Duodenum (tissue), 1 donor: ENCODE measurements around a stretch of chr17.

- PRO-cap: unidirectional peak, minus-strand start at chr17:80035423
Observed at GRCh38 chr17:80034753-80035744, 623 bp downstream of the TBC1D16 start.

DNA sequence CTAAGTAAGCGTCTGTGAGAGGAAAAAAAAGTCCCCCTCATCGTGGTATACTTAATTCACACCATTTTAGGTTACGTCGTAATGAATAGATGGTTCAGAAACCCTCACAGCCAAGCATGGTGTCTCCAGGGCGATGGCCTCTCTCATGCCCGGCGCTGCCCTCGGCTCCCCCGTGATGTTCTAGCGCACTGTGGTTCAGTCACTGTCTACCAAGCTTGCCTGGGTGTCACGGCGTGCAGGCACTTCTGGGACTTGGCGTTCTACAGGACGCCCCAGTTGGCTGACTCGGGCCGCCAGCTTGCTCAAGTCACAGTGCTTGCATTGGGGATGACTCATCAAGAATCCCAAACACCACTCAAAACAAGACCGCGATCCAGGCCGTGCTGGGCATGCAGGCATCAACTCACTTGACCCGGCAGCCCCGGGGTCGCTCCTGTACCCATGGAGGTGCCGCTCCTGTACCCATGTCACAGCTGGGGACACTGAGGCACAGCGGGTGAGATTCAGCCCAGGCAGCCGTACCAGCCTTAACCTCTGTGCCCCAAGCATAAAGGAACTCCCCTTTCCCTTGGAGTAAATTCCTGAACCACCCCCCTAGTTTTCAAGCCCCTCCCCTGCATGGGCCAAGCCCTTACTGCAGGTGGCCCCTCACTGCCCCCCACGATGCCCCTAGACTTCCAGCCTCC lies 27.8 kb downstream of the CCDC40 start:
- PRO-cap: no peak

DNA sequence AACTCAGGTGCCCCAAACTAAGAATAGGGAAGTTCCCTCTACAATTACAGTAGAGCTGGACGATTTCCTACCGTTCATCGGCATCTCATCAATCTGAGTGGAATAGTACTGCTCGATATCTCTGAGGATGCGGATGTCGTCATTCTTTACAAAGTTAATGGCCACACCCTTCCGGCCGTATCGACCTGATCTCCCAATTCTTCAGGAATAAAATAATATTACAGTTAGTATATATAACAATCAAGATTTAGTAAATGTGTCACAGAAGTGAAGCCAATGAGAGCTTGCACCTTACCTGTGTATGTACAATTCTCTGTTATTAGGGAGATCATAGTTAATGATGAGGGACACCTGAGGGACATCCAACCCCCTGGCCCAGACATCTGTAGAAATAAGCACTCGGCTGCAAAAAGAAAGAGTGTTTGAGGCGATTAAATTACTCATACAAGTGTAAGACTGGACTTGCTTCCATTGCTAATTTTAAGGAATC lies 10.9 kb downstream of the EIF4A3 start:
- PRO-cap: no peak

- PRO-cap: no peak
Observed at GRCh38 chr17:80147715-80147934, 697 bp upstream of the EIF4A3 start.

- PRO-cap: no peak
Observed at GRCh38 chr17:80187474-80188165, 17.8 kb downstream of the CARD14 start.

GRCh38 chr17:80210324-80211648 lies 9.3 kb downstream of the SGSH start:
- PRO-cap: no peak

- PRO-cap: no peak
Observed at GRCh38 chr17:80220592-80221240, 489 bp downstream of the SLC26A11 start.

DNA sequence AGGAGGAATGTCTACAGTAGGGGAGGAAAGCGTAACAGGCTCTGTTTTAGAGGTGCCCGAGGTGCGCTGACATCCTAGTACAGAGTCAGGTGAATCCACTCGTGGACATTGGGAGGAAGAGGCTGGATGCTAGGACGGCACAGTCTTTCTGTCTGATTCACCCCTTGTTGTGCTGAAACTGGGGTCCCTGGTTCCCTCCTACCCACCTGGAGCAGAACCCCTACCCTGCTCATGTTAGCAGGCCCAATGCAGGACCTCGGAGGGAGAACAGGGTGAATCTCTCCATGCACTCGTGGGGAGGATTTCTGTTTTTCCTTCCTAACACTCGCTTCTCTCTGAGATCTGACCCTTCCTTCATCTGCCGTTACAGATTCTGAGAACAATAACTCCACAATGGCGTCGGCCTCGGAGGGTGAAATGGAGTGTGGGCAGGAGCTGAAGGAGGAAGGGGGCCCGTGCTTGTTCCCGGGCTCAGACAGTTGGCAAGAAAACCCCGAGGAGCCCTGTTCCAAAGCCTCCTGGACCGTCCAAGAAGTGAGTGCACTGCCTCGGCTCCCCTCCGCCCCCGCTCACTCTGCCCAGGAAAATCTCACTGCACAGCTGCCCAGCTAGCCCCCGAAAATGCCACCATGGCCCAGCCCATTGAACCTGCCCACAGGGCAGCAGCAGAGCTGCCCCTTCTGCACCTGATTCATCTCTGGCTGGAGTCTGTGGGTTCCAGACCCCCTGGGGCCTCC lies 12.4 kb downstream of the RNF213 start:
- PRO-cap: no peak

DNA sequence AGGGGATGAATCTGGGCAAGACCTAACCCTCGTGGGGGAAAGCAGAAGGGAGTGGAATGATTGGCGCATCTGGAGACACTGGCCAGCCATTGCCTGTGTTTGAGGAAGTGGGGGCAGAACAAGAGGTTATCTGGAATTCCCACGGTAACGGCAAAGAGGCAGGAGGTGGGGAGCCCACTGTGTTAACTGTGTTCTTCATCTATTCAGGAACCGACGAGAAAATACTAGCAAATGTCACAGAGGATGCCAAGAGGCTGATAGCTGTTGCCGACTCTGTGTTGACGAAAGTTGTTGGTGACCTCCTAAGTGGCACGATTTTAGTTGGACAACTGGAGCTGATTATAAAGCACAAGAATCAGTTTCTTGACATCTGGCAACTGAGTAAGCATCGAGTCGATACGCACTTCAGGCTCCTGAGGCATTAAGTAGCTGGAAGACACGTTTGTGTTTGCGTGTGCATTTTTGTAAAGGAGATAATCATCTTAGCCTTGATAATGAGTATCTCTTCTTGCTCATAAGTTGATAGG lies 67.0 kb downstream of the RNF213 start:
- PRO-cap: no peak

DNA sequence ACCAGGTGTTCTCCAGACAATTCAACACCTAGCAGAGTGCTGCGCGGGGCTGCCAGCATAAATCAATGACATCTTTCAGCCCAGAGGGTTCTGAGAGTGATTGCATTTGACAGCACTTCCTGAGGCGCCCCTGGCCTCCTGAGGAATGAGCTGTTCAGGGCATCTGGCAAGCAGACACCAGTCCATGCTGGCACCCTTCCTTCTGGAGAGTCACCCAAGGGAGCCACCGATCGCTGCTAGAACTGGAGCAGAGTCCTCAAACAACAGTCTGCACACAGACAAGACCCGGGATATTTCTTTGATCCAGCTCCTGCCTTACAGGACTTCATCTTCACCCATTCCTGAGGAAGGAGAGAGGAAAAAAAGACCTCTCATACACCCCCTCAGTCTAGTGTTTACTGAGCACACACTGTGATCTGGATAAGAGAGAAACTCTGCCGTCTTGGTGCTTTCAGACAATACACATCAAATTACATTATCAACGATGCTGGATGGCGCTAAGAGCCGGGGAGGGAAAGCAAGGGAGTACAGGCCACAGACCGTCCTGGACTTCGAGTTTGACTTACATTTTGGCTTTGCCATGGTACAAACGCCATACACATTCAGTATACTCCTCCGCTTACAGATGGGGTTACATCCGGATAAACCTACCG lies 23.1 kb downstream of the NPTX1 start:
- PRO-cap: no peak

DNA sequence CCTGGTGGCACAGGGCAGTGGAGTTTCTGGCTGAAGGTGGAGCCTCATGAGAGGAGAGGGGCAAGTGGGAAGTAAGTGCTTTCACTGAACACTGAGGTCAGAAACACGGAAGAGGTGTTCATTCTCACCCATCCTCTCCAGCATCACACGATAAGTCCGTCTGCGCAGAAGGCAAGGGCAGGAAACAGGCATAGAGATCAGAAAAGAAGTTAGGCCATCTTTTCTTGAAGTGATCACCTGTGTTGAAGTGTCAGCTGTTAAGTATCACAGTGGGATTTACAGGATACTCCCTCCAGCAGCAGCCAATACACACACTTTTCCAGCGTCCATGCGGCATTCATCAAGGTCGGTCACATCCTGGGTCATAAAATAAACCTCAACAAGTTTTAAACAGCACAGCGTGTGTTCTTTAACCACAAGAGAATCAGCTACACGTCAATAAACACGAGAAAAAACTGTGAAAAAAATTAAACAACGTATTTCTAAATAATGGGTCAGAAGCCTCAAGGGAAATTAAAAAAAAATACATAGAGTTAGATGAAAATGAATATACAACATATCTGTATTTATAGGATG lies 194.7 kb downstream of the RPTOR start:
- PRO-cap: no peak

DNA sequence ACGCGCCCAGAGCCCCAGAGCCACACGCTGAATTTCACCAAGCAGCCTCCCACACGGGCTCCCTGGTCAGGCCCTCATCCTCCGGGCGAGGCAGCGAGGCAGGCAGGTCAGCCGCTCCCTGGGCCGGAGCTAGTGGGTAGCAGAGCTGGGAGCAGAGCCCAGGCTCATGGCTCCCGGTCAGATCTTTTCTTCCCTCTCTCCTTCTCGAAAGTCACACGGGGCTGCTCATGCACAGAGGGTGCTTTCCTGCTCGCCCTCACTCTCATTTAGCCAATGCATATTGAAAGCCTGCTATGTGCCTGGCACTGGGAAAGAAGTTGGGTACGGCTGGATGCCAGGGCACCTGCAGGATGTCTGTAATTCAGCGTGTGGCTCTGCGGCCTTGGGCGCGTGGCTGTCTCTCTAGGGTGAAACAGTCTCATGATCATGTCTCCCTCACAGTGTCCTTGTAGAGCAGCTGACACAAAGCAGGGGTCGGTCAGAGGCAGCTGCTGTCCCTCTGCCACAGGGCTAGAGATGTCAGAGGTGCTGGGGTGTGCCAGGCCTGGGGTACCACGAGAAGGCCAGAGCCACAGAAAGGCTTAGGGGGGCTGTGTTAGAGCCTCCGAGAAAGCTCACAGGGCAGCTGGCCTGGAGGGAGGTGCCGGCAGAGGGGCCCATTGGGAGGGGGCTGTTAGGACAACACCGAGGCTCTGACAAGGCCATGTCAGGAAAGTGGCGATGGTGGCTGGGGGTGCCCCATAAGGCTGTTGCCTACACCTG lies 155.4 kb upstream of the CHMP6 start:
- PRO-cap: no peak

- PRO-cap: no peak
Observed at GRCh38 chr17:80929354-80929925, 62.2 kb upstream of the CHMP6 start.

DNA sequence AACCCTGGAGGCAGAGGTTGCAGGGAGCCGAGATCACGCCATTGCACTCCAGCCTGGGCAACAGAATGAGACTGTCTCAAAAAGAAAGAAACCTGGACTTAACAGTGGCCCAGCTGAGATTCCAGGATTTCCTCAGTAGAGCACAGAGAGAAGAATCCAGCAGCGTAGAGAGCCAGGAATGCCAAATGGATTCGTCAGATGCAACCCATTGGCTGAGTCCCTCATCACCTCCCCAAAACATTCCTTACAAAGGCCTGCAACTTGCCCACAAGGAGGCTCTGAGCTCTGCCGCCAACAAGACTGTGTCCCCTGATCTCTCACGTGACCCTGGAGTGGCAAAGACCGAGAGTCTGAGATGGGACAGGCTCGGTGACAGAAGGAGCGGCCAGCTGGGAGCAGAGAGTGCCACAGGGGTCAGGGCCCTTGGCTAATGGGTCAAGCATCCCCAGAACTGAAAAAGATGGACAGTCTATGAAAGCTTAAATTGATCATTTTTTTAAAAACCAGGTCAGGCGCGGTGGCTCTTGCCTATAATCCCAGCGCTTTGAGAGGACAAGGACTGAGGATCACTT lies 6.9 kb upstream of the CHMP6 start:
- PRO-cap: no peak

DNA sequence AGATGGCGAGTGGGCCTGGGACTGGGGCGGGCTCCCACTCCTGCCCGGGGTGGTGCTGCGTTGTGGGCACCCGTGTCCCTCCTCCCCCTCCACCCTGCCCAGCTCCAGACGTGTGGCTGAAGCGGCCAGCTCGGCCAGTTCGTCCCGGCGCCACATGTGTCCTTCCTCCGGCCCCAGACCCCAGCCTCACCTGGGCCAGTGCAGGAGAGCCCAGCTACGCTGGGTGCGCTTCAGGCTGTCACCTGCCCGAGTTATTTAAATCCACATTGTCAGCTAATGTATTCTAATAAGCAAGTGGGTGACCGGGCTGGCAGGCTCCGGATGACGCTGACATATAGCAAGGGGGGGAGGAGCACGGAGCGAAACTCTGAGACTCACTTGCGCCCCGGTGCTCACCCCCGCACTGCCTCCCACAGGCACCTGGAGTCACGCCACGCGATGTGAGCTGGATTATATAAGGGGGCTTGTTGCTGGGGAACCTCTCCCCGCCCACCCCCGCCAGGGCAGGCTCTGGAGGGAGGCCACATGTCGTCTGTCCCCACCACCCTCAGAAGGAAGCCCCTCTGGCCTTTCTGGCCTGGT lies 7.2 kb upstream of the BAIAP2 start:
- PRO-cap: no peak

GRCh38 chr17:81044550-81045431 lies 9.8 kb downstream of the BAIAP2 start:
- PRO-cap: no peak

DNA sequence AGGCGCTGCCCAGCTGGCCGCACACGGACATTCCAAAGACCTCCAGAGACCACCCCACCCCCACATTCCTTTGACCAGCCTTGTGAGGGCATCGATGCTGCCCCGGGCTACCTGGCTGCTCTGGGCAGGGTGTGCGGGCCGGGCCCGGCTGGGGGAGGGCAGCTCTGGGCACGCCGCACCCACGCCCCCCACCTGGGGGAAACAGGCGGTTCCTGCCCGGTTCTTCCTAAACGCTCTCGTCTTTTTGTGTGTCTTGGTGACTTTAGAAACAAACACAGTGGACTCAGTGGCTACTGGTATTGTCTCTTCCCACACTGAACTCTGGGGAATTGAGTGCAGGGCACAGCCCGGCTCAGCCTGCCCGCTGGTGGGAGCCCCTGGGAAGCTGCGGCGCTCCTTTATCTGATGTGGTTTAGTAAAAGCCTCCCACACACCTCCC lies 55.5 kb upstream of the PVALEF start:
- PRO-cap: no peak

DNA sequence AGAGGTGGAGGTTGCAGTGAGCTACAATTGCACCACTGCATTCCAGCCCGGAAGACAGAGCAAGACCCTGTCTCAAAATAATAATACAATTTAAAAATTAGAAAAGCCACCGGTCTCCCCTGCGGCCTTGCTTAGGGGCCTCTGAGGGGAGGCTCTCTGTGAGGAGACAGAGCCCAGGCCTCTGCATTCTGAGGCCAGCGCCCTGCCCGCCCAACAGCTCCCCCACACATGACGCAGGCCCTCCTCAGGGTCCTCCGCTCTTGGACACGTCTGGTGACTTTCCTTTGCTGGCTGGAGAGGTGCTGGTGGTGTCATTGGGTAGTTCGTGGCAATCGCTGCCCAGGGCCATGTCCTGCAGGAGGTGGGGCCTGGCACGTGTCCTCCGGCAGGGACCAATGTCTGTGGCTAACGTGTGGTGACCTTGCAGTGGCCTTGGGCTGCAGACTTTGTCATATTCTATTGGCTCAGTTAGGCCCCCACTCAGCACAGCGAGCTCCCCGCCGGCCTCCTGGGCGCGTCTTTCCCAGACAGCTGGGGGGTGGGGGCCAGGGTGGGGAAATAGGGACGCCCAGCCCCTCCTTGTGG lies 52.2 kb upstream of the PVALEF start:
- PRO-cap: no peak

GRCh38 chr17:81120136-81120778 lies 45.0 kb upstream of the PVALEF start:
- PRO-cap: no peak

- PRO-cap: no peak
Observed at GRCh38 chr17:81142870-81143353, 22.4 kb upstream of the PVALEF start.